Ureter (tissue), 1 donor: ENCODE measurements around the gene GPX3.

GRCh38 chr5:150138447-150139267, 17.0 kb downstream of the PDGFRB start:
- PRO-cap: no peak

- PRO-cap: no peak
These were observed 679 bp downstream of the CDX1 start for GRCh38 chr5:150167127-150167787.

GRCh38 chr5:150168862-150169296, 2.3 kb downstream of the CDX1 start:
- PRO-cap: no peak

- PRO-cap: no peak
These were observed 18.9 kb downstream of the SLC6A7 start for GRCh38 chr5:150208598-150209299.

DNA sequence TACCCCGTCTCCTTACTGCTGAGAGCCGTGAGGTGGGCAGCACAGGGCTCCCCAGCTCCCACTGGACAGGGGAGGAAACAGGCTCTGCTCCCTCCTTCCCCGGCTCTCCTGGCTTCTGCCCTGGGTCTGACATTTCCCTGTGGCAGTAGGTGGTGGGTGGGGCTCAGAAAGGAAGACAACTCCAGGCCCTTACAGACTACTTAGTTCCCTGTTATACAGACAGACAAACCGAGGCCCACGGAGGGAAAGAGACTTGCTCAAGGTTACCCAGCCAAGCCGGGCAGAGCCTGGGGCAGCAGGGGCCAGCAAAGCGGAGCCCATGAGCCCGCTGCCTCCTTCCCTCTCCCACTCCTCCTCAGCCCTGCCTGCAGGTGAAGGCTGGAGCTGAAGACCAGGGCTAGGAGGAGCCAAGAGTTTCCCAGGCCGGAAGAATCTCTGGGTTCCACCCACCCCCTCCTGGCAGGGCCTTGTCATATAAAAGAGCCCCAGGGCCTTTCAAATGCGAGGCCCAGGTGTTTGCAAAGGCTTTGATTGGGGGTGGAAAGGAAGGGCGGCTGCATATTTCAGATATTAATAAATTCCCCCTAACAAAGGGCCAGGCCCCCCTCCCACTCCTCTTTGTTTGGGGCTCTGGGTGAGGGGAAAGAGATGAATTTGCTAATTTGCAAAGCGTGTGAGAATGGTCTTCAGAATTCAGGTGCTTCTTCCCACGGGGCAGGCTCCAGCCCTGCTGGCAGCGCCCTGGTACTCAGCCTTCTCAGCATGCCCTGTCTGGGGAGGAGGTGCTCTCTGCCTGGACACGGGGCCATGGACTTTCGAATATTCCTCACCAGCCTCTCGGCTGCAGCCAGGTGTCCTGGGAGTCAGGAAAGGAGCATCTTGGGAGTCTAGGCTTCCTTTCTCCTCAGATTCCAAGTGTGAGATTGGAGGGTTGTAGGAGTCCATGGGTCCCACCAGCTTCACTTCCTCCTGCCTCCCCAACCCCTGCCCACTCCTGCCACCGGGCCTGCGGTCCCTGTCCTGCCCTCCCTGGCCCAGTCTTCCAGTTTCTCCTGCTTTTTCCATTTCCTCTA, 21.5 kb downstream of the SLC6A7 start:
- PRO-cap: no peak

GRCh38 chr5:150245229-150245967, 44.2 kb downstream of the CAMK2A start:
- PRO-cap: no peak

GRCh38 chr5:150363378-150363857, 5.9 kb downstream of the TCOF1 start:
- PRO-cap: no peak

DNA sequence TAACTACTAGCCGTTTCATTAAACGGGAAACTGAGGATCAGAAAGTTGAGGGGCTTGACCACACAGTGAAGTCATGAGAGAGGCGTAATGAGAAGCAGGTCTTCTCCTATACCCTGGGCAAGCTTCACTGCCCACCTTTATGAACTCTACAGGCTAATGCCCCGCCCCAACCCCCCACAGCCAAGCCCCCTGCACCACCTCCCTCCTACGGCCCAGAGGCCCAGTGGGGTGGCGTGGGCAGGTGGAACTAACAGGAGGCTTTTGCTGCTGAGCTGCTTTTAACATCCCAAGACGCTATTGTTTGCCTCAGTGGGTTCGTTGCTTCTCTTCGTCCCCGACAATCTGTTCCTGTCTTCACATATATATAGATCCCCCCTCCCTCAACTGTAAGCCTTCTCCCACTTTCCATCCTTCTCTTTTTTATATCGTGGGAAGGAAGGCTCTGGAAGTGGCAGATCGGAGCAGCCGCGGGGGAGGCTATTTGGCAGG, 26.7 kb downstream of the CD74 start:
- PRO-cap: no peak

- PRO-cap: no peak
These were observed 17.0 kb downstream of the CD74 start for GRCh38 chr5:150395576-150396265.

GRCh38 chr5:150441774-150442415, 7.6 kb downstream of the RPS14 start:
- PRO-cap: no peak

DNA sequence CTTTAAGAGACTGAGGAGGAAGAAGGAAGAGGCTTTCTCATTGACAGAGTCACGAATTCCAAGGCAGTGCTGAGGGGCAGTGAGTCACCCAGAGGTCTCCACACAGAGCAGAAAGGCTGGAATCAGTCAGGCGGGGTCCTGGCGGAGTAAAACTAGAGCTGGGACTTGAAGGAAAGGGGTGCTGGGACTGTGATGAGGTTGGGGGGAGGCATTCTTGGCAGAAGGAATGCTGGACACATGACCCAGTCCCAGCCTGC, 23.4 kb upstream of the RPS14 start:
- PRO-cap: no peak

DNA sequence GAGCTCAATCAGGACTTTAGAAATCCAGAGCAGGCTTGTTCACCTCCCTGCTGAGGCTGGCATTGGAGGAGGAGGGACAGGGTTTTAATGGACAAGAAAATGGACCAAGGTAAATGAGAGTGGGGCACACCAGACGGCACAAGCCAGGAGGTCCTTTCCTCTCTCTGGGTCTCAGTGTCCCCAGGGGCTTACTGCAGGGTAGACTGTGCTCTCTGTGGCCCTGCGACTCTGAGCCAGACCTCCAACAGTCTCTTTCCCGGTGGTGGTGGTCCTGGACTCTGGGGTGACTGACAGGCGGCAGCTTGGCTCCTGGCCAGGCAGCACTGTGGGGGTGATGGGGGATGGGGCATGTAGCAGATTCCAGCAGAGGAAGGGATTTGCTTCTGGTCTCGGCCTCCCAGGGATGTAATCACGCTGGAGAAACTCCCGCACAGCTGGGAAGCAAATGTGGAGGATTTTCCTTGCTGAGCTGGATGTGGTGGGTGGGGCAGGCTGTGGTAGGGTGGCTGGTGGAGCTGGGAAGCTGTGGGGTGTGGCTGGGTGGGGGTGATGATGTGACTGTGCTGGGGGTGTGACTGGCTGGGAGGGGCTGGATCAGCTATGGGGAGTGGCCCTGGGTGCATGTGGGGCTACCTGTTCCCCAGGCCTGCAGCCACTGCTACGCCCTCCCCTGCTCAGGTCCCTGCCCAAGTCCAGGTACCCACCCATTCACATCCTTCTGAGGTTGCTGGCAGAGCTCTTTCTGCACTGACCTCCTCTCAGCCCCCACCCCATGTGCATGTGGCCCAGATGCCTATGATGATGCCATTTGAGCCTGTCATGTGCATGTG, 3.7 kb downstream of the NDST1 start:
- PRO-cap: no peak

DNA sequence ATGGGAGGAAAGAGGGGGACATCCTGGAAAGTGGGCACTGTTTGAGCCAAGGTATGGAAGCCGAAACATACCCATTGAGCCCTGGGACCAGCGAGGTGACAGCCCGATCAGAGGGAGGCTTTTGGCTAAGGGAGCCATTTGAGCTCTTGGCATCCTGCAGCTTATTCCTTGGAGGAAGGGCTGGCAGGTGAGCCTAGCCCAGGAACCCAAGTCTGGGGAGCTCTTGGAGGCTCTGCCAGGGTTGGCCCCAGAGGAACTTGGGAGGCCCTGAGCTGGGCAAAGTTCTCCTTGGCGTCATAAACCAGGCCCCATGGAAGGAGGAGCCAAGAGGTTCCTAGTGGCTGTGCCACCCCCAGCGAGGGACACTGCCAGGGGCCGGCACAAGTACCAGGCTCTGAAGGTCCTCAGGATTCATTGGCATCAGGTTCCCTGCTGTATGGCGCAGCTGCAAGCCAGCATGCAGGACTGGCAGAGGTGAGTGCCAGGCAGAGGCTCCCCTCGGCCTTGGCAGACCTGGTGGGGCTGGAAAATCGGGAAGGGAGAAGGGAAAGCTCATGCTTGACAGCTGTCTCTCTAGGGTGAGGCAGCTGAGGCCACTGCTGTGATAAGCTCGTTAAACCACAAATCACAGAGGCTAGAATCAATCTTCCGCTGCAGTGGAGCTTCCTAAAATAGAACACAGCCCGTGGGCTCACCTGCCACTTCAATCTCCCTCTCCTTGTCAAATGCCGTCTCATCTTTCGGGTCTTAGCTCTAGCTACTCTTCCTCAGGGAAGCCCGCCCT, 54.6 kb upstream of the SYNPO start:
- PRO-cap: no peak

- PRO-cap: no peak
These were observed 44.9 kb upstream of the SYNPO start for GRCh38 chr5:150595126-150596320.

DNA sequence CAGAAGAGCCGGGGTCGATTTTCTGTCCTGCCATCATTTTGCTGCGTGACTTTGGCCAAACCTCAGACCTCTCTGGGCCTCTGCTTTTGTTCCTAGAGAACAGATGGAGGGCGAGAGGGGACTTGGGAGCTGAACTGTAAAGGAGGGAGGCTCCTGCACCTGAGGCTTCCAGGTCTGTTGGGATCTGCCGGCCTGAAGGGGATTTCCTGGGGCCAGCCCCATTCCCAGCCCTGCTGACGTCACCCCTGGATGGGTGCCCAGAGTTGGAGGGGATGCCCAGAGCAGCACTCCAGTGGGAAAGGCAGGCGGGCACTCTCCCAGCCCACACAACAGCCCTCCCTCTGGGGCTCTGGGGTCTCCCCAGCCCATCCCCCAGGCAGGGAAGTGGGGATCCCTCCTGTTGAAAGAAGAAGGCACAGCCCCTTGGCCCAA, 40.4 kb upstream of the SYNPO start:
- PRO-cap: no peak

DNA sequence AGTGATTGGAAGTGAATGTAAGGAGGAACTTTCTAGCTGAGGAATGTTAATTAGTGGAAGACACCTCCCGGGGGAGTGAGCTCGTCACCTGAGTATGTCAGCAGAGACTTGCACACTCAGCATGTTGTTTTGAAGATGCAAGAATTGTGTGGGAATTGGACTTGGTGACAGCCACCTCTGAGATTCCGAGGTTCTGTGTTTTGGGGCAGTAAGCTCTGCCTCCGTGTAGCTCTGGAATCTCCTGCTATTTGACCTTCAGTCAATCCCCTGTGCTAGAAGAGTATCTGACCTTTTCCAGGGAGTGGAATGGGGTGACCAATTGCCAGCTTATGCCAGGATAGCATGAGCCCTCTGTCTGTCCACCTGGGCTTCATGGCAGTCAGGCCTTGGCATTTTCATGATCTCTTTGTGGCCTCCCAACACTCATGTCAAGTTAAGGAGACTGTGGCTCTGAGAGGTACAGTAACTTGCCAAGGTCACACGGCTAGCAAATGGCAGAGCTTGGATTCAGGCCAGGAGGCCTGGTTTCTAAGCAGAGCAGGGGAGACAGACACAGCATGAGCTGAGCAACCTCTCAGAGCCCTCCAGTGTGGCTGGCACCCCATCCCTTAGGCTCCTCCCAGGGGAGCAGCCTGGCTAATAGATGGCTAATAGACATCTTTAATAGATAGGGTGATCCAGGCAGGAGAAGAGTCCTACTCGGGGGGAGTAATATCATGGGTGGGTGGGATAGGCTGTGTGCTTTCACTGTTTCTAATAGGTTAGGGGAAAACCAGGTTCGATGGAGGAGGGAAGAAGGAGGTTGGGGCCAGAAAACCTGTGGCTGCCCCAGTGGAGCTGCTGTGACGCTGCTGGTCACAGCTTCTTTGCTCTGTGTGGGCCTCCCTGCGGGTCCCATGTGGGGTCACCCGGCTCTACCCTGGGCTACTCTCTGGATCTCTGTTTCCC, 4.0 kb downstream of the SYNPO start:
- PRO-cap: no peak

DNA sequence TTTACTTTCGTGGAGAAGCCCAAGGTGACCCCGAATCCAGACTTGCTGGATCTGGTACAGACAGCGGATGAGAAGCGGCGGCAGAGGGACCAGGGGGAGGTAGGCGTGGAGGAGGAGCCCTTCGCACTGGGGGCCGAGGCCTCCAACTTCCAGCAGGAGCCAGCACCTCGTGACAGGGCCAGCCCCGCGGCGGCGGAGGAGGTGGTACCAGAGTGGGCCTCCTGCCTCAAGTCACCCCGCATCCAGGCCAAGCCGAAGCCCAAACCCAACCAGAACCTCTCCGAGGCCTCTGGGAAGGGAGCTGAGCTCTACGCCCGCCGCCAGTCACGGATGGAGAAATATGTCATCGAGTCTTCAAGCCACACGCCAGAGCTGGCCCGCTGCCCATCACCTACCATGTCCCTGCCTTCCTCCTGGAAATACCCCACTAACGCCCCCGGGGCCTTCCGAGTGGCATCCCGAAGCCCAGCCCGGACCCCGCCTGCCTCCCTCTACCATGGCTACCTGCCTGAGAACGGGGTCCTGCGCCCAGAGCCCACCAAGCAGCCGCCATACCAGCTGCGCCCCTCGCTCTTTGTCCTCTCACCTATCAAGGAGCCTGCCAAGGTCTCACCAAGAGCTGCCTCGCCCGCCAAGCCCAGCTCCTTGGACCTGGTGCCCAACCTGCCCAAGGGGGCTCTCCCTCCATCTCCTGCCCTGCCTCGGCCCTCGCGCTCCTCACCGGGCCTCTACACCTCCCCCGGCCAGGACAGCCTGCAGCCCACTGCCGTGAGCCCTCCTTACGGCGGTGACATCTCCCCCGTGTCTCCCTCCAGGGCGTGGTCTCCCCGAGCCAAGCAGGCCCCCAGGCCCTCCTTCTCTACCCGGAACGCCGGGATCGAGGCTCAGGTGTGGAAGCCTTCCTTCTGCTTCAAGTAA, 9.2 kb downstream of the SYNPO start:
- PRO-cap: no peak

DNA sequence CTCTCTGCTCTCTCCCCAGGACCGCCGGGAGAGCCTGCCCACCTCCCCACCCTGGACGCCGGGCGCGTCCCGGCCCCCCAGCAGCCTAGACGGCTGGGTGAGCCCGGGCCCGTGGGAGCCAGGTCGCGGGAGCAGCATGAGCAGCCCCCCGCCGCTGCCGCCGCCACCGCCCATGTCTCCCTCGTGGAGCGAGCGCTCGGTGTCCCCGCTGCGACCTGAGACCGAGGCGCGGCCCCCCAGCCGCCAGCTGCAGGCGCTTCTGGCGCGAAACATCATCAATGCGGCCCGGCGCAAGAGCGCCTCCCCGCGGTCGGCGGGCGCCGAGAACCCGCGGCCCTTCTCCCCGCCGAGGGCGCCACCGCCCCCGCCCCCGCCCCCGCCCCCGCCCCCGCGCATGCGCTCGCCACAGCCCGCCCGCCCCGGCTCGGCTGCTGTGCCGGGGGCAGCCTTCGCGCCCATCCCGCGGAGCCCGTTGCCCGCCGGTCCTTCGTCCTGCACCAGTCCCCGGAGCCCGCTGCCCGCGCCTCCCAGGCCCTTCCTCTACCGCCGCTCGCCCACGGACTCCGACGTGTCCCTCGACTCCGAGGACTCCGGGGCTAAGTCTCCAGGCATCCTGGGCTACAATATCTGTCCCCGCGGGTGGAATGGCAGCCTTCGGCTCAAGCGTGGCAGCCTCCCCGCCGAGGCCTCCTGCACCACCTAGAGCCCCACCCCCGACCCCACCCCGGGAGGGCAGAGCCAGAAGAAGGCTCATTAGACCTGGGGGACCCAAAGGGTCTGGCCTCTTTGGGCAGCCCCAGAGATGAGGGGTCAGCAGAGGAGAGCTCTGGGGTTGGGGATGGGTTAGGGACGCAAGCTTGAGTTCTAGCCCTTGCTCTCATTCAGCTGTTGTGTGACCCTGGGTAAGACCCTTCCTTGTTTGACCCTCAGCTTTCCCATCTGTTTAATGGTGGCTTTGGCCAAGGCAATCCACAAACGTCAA, 4.4 kb upstream of the MYOZ3 start:
- PRO-cap: bidirectional peak, plus-strand start at position 458 of the sequence, minus-strand start at position 273 of the sequence

DNA sequence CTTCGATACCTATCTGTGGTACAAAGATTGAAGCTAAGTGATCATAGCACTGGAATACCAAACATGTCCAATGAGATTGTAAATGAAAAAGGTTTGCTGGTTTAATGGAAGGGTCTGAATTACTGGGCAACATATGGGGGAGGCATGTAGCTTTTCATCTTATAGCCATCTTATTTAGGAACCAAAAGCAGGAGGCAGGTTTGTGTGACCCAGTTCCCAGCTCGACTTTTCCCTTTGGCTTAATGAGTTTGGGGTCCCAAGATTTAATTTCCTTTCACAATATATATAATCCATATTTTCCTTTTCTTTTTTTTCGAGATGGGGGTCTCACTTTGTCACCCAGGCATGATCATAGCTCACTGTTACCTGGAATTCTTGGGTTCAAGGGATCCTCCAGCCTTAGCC, 3.2 kb upstream of the RBM22 start:
- PRO-cap: no peak

DNA sequence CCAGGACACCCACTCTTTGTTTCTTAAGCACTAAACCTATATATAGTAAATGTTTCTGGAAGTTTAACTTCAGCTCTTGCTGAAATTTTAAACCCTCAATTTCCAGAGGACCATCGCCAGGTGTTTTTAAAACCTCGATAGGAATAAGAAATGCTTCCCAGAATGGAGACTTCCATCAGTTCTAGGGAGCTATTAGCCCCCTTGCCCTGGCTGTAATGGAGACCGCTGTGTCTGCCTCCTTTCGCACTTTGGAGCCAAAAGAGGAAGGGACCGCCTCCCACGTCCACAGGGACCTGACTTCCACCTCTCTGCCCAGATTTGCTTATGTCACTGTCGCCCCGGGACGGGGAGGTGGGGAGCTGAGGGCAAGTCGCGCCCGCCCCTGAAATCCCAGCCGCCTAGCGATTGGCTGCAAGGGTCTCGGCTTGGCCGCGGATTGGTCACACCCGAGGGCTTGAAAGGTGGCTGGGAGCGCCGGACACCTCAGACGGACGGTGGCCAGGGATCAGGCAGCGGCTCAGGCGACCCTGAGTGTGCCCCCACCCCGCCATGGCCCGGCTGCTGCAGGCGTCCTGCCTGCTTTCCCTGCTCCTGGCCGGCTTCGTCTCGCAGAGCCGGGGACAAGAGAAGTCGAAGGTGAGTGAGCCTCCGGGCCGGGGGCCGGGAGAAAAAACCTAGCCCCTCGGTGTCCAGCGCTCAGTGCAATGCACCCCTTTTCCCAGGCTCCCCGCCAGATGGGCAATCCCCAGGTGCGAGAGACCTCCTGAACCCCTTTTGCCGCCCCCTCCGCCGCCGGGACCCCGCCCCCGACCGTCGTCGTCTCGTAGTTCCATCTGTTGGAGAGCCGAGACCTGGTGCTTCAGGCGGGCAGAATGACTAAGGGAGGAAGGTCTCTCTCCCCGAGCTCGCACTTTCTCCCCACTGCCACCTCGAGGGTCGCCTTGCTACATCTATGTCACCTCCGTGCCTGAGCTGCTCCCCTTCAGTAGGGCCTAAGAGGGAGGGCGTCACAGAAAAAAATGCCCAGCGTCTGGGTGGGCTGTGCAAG, at the start of gene GPX3:
TSS of gene GPX3 (plus strand) at position 486 of the 1,048 bp plus-strand sequence.
- PRO-cap: bidirectional peak, plus-strand start at position 486 of the sequence, minus-strand start at position 295 of the sequence